Jurkat, Clone E6-1 (cell line): Measurements from ENCODE around the gene RANBP17.

DNA sequence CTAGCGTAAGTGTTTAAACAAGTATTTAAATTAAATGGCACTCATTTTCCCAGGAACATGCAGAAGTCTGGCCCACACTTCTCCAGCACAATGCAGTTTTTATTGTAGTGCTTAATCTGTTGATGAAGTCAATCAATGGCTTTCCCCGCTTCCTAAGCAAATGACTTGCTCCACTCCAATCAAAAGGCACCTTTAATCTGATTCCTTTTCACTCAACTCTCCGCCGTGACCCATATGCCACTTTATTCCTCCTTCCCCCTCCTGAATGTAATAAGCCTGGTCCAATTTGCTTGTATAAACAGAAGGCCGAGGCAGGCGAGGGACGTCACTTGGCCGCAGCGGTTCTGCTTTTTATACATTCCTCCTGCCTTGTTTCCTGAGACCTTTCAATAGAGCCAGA, 273.6 kb downstream of the SLIT3 start:
- RRBS: no CpG with 5 or more reads among the region's 9 CpGs

GRCh38 chr5:169649528-169650013, 12.5 kb downstream of the DOCK2 start:
- RRBS: no CpG with 5 or more reads among the region's 8 CpGs

DNA sequence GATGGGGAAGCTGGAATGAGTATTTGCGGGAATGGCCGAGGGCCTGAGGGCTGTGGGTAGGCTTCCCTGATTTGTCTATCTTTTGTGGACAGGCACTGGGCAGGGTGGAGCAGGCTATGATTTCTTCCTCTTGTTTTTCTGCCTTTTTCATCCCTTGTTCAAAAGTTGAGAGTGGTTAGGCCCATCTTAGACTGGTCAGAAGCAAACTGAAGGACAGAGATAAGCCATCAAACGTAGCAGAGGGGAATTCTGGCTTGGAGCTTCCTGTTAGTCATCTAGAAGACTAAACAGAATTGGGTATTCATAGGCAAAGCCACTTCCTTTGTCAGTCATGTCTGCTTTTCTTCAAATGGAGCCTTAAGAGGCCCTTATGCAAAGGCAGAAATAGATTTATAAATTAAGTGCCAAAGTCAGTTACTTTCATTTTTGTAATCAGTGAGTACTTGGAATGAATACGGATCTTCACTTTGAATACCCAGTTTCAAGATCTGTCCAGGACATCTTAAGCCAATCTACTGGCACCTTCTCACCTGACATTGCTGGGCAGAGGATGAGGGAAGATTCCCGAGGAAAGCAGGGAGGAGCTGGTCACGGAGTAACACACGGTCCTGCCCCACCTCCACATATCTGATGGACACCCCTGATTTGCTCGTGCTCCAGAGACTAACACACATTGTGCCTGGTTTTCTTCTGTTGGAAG, 14.0 kb downstream of the DOCK2 start:
- RRBS: no CpG with 5 or more reads among the region's 8 CpGs

DNA sequence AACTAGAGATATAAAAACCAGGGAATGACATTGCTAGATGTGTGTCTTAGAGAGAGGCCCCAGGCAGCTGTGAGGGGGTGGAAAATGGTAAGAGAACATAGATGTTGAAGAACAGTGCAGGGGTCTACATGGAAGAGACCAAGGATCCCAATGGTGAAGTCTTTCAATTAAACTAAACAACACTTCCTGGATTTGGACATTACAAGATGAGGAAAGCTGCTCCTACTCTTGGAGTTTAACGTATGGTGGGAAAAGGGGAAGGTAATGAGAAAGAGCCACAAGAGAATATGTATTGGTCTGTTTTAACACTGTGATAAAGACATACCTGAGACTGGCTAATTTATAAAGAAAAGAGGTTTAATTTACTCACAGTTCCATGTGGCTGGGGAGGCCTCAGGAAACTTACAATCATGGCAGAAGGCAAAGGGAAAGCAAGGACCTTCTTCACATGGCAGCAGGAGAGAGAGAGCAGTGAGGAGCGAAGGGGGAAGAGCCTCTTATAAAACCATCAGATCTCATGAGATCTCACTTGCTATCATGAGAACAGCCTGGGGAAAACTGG, 124.7 kb downstream of the INSYN2B start:
- RRBS: no CpG with 5 or more reads among the region's 2 CpGs

DNA sequence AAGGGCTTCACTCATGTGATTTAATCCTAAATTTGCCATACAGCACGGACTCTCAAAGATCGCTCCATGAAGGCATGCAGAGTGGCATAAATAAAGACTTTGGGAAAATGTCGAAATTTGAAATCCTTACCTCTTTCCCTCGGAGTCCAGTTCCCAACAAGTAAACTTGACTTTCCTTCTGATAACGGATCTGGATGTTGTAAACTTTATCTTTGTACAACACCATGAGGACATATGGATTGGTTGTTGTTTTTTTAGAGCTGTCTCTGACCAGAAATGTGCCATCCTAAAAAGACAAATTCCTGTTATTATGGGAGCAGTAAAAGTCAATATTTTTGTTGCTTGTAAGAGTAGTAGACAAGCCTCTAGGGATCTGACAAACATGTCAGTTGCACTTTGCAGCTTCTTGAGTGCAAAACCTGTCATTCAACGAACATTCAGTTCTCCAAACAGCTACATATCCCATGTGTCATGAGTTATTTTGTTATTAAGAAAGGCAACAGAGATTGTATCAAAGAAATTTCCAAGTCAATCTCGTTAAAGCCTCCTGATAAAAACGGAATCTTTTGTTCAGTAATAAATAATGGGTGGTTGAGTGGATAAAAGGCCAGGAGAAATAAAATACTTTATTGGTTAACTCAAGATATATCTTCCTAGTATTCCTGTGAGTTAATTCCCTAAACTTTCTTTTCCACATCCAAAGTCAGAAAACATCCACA, 18.0 kb downstream of the C5orf58 start:
- RRBS: no CpG with 5 or more reads among the region's 8 CpGs

DNA sequence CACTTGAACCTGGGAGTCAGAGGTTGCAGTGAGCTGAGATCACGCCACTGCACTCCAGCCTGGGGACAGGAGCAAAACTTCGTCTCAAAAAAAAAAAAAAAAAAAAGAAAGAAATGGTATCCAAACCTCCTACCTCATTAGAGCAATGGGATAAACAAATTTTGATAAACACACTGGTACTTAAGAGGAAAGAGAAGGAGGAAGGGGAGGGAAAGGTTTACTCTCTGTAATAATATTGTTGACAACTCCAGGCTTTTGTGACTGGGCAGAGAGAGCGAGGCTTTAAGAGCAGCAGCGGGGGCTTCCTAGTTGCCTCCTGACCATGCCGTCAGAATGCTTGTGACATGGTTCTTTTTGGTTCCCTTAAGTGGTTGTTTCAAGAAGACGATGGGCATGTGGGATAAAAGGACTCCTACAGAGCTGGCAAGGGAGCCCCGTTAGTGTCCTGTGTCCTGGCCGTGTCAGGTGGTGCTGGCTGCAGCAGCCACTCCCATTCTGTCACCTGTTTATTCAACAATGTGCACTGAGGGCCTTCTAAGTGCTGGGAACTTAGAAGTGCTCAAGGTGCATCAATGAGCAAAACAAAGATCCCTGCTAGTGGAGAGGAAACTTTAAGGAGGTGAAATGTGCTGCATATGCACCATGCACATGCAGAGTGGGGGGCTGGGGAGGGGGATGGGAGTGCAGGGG, 19.8 kb downstream of the LCP2 start:
- RRBS: no CpG with 5 or more reads among the region's 8 CpGs

GRCh38 chr5:170333042-170333814, 35.7 kb upstream of the LCP2 start:
- RRBS: no CpG with 5 or more reads among the region's 13 CpGs

DNA sequence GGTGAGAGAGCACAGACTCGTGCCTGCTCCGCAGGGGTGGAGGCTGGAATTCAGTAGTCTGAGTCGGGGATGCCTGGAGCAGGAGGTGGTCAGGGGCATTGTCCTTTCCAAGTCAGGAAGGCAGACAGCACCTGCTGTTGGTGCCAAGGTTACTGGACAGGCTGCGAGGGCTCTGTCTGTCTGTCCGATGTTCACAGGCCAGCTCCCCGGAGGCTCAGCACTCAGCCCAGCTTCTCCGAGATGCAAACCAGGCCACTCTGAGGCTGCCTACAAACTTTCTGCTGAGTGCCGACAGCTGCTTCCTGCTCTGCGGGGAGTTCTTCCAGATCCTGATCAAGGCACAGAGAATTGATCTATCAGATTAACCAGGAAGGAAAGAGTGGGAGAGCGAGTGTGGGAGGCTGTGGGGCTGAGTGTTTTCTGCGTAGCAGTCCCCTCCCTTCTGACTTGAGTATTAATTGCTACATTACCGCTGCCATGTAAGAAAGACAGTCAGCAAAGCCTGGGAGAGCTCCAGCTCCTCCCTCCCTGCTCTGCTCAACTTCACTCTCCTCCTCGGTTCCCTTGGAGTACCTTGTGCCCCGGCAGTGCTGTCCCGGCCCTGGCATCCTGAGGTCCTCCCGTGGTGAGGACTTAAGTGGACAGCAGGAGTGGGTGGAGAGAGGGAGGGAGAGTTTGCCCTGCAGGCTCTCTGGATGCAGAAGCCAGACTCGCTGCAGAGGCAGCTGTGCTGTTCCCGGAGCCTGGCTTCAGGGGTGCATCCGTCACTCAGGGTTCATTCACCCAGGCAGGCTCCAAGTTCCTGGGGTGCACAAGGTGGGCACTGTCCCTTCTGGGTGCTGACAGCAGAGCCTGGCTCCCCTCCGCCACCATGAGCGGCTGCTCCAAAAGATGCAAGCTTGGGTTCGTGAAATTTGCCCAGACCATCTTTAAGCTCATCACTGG, 35.9 kb downstream of the KCNMB1 start:
- RRBS: no CpG with 5 or more reads among the region's 22 CpGs

- RRBS: no CpG with 5 or more reads among the region's 12 CpGs
These were observed 3.1 kb downstream of the KCNMB1 start for GRCh38 chr5:170385985-170386554.

GRCh38 chr5:170756849-170757681, 26.5 kb upstream of the GABRP start:
- RRBS: no CpG with 5 or more reads among the region's 12 CpGs

- RRBS: no CpG with 5 or more reads among the region's 5 CpGs
These were observed 22.3 kb upstream of the GABRP start for GRCh38 chr5:170761193-170761750.

- RRBS: 85% methylated on average over 9 of the region's 64 CpGs
These were observed at the start of gene RANBP17 for GRCh38 chr5:170861624-170862173. Gene RANBP17 (plus strand): TSS chr5:170862018.

- RRBS: no CpG with 5 or more reads among the region's 16 CpGs
These were observed 3.8 kb downstream of the NPM1 start for GRCh38 chr5:171391062-171392283.

DNA sequence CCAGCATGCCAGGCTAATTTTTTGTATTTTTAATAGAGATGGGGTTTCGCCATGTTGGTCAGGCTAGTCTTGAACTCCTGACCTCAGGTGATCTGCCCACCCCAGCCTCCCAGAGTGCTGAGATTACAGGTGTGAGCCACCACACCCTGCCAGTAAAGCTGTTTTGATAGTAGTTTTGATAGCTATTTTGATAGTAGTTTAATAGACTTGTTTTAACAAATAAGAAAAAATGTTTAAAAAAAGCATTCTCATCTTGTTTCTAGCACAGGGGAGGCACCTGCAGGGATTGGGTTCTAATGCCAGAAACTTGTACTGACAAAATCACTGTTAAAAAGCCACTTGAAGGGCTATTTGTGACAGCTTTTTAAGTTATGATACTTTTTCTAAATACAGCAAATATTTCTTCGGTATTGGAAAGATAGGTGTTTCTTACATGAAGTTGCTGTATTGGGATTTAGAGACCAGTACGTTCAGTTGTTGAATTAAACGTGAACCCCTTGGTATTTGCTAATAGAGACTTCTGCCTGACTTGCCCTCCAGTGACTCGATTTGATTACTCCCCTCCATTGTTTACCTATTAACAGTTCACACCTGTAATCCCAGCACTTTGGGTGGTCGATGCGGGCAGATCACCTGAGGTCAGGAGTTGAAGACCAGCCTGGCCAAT, 8.6 kb downstream of the NPM1 start:
- RRBS: no CpG with 5 or more reads among the region's 7 CpGs

- RRBS: no CpG with 5 or more reads among the region's 4 CpGs
These were observed 154.9 kb downstream of the FGF18 start for GRCh38 chr5:171574366-171574777.

DNA sequence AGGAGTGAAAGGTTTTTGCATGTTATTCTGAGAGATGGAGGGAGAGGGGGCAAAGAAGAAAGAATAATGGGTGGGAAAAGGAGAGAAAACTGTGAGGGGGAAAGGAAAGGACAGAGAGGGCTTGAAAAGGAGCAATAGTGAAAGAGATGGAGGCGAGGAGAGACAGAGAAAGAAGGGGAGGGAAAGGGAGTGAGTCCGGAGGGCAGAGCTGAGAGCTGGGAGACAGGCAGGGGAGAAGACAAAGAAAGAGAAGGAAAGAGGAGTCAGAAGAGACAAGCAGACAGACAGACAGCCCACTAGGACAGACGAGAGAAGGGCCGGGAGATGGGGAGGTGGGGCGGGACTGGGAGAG, 141.4 kb upstream of the SMIM23 start:
- RRBS: no CpG with 5 or more reads among the region's 5 CpGs

- RRBS: no CpG with 5 or more reads among the region's 8 CpGs
These were observed 138.3 kb upstream of the SMIM23 start for GRCh38 chr5:171647325-171647718.

DNA sequence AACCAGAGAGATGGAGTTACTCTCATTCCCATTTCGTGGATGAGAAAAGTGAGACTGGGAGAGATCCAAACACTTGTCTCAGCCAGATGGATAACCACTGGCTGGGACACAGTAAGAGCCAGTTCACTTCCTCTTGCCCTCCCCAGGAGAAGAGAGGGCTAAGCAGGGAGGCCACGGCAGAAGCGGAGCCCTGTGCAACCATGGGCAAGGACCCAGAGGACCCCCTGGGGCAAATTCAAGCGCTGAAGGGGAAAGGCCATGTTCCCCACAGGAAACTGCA, 137.3 kb upstream of the SMIM23 start:
- RRBS: no CpG with 5 or more reads among the region's 4 CpGs

GRCh38 chr5:171737604-171738277, 47.9 kb upstream of the SMIM23 start:
- RRBS: no CpG with 5 or more reads among the region's 10 CpGs

DNA sequence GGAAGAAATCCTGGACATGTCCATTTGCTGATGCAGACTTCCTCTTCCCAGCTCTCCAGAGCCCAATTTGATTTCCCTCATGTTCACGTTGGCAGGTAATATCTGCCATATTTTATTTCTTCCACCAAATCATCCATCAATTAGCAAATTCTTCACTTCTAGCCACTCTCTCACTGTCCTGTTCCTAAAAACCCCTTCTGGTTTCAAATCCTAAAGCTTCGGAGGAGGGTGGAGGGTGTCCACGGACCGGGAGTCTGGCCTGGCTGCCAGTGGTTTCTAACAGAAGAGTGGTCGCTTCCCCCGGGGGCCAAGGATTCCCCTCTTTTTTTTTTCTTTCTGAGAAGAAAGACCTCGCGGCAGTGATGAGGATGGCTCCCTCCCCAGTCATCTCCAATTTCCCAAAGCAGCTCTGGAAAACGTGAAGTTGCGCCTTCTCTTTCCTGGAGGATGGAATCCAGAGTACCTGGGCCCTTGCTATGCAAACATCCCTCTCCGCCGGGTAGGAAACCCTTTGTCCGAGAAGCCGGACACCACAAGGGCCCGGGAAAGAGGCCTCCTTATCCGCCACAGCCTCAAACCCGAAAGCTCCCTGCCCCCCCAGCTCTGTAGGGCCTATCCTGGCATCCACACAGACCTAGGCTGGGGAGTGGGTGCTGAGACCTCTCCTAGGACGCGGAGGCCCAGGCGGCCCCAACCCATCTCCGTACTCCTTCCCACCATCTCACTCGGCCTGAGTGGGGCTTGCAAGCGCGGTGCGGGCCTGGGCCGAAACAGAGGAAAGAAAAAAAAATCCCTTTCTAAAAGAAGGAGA, 903 bp downstream of the FBXW11 start:
- RRBS: 12% methylated on average over 3 of the region's 26 CpGs